ENCODE results near the genes UBR1 and SPG11.

DNA sequence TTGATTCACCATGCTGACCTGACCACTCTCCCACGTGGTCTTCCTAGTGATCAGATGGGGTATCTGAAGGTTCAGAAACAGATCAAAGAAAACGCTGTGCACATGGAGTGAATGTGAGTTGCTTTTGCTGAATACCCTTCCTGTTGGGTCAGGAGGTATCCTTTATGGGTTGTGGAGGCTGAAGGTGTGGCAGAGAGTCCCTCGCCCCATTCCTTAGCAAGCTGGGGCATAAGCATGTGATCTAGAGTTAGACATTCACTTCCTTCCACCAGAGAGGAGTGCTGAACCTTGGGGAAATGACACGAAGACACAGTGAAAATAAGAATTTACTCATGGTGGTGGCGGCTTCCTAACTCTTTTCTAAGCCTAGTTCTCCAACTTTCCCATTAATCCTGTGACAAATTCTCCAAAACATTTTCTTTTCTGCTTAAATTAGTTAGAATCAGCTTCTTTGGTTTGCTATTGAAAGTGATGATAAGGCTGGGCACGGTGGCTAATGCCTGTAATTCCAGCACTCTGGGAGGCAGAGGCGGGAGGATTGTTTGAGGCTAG, 27.9 kb upstream of the SPTBN5 start:
- RRBS: no CpG with 5 or more reads among the region's 7 CpGs

DNA sequence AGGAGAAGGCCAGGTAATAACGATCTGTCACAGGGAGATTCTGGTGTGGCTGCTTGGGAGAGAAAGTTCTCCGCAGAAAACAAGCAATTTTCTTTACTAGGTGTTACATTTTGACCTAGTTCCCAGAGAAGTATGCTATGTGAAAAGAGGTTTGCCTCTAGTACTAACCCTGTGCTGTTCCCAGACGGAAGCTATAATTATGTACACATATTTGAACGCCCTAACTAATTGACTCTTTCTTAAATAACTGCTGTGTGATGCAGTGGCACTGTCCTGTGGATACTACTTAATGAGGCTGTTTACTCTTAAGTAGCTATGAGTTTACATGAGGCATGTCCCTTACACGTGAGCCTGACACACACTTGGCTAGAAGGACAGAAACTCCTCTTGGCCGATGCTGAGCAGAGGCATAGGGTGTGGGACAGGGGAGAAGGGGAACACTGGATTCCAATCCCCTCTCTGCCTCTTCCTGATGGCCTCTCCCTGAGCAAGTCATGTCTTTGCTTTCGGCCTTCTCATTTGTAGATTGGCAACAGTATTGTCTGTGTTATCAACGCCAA, 21.9 kb downstream of the EHD4 start:
- RRBS: no CpG with 5 or more reads among the region's 8 CpGs

DNA sequence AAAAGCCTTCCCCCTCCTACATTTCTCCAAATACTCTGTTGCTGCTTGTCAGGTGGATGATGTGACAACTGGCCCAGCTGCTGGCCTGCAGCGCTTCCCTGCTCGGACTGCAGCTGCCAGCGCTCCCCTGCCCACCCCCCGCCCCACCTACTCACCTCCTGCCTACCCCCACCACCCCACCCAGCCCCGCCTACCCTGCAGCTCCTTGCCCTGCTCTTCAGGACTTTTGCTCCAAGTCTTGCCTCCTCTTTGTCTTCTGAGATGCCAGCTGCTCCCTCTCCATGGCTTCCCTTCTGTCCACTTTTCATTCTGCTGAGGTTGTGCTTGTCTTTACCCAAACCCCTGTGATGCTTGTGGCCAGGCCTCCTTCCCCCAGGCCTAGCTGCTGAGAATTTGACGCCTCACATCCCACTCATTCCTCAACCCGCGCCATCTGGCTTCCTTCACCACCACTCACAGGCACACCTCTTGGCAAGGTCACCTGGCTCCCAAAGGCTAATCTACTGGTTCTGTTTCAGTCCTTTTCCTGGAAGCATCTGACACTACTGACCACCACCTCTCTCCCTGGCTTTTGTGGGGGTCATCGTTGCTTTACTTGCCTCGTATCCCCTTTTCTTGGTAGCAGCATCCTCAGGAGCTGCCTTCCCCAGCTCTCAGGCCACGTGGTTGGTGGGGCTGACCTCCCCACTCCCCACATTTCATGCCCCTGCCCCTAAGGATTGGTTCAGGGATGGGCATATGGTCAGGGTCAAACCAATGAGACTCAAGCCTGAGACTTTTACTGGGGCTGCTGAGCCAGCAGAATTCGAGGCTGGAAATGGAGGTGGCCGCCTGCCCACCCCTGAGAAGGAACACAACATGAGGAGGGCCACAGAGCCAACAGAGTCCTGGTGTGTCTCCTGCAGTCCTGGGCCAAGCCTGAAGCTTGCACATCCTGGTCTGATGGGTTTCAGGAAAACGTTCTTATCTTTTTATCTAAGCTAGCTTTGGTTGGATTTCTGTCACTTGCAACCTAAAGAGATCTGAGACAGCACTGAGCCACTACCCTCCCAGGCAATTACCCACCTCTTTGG, 6.2 kb downstream of the EHD4 start:
- RRBS: no CpG with 5 or more reads among the region's 14 CpGs

DNA sequence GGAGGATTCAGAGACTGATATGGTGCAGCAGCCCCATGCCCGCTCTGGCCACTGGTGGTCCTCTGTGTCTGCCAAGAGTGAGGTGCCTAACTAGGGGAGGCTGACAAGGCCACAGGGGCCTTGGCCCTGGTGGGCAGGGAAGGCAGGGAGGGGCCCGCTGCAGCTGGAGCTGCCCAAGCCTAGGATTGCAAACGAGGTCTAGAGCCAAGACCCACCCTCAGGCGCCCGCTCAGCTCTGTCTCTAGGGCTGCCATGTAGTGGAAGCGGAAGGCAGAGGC, 11.4 kb downstream of the PLA2G4D start:
- RRBS: no CpG with 5 or more reads among the region's 6 CpGs

DNA sequence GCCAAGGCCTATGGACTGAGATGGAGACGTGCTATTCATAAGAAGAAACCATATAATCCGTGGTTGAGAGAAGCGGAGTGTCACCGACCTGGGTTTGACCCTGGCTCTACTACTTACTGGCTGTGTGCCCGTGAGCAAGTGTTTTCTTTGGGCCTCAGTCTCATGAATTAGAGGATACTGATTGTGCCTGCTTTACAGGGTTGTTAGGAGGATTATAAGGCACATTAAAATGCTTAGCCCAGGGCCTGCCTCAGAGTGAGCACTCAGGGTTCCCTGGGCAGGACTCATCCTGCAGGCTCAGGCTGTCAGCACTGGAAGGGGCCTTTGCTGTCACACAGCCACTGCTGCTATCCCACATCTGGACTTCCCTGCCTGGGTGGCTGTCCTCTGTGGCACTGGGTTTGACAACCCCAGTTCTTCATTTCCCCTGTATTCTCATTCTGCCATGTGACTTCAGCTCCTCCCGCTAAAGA, 4.7 kb downstream of the PLA2G4F start:
- RRBS: no CpG with 5 or more reads among the region's 6 CpGs

- RRBS: no CpG with 5 or more reads among the region's 3 CpGs
These were observed 19.5 kb upstream of the VPS39 start for GRCh38 chr15:42227665-42227934.

GRCh38 chr15:42331293-42331682, 28.0 kb upstream of the CAPN3 start:
- RRBS: no CpG with 5 or more reads among the region's 2 CpGs

GRCh38 chr15:42736058-42736837, 680 bp downstream of the CDAN1 start:
- RRBS: 2% methylated on average over 36 of the region's 64 CpGs

GRCh38 chr15:43105784-43106558, at the start of gene UBR1:
UBR1 (minus strand) TSS chr15:43106038.
- RRBS: under 1% methylated on average over 9 of the region's 36 CpGs

- RRBS: no CpG with 5 or more reads among the region's 1 CpG
These were observed 7.7 kb downstream of the ADAL start for GRCh38 chr15:43338120-43338548.

GRCh38 chr15:43352811-43353152, 18.1 kb downstream of the ZSCAN29 start:
- RRBS: no CpG with 5 or more reads among the region's 1 CpG

GRCh38 chr15:43817075-43817683, 7.3 kb downstream of the MFAP1 start:
- RRBS: no CpG with 5 or more reads among the region's 8 CpGs

GRCh38 chr15:43913384-43913939, 86.7 kb downstream of the WDR76 start:
- RRBS: no CpG with 5 or more reads among the region's 3 CpGs

- RRBS: 3% methylated on average over 21 of the region's 63 CpGs
These were observed 893 bp downstream of the FRMD5 start for GRCh38 chr15:44193823-44194932.

DNA sequence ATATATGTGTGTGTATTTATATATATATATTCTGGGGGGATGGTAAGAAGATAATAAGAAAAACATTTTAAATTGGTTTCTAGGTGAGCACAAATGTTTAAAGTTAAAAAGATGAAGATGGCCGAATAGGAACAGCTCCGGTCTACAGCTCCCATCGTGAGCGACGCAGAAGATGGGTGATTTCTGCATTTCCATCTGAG, 36.7 kb upstream of the GOLM2 start:
- RRBS: no CpG with 5 or more reads among the region's 5 CpGs

DNA sequence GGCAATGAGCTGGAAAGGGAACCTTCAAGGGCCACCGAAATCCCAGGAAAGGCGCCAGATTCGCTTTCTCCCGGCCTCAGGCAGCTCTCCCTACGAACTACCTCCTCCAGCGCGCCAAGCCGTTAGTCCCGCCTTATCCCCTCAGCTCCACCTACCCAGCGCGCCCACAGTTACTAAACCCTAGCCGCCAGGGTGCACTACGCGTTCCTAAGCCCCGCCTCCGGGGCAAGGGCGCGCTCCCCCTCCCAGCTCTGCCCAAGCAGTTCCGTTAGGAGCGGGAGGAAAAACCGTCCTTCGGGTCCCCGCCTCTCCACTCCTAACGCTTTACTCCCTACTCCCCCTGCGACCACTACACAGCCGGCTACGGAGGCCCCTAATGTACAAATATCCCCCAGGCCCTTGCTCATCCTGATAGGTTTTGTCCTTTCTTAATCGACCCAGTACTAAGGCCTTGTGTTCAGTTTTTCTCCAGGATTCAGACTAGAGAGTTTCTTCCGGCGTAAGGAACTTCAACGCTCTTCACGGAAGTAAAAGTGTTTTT, 405 bp upstream of the CTDSPL2 start:
- RRBS: no CpG with 5 or more reads among the region's 32 CpGs

DNA sequence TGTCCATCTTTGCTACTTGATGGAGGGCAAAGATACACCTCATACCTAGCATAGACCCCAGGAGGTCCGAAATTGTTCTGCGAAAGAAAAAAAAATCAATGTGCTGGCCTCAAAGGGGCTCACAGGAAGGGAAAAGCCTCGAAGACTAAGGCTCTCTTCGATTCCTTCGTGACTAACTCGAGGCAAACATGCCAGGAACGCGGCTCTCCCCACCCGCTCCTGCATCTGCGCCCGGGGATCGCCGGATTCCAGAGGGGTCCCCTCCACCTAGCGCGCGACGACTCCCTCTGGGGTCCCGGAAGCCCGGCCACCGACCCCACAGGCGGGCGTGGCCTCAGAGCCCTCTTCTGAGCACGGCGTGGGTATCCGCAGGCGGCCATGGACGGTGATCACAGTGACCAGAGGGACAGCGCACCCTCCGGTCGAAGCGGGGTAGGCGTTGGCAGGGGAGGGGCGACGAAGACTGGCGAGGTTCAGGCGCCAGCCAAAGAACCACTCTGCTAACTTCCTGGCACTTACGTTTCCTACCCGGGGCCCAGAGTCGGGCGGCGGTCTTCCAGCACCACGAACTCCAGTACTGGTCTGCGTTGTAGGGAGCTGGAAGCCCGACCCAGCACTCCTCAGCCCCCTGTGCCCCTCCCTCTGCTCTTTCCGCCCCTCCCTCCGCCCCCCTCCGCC, 526 bp upstream of the EIF3J start:
- RRBS: 1% methylated on average over 13 of the region's 47 CpGs

DNA sequence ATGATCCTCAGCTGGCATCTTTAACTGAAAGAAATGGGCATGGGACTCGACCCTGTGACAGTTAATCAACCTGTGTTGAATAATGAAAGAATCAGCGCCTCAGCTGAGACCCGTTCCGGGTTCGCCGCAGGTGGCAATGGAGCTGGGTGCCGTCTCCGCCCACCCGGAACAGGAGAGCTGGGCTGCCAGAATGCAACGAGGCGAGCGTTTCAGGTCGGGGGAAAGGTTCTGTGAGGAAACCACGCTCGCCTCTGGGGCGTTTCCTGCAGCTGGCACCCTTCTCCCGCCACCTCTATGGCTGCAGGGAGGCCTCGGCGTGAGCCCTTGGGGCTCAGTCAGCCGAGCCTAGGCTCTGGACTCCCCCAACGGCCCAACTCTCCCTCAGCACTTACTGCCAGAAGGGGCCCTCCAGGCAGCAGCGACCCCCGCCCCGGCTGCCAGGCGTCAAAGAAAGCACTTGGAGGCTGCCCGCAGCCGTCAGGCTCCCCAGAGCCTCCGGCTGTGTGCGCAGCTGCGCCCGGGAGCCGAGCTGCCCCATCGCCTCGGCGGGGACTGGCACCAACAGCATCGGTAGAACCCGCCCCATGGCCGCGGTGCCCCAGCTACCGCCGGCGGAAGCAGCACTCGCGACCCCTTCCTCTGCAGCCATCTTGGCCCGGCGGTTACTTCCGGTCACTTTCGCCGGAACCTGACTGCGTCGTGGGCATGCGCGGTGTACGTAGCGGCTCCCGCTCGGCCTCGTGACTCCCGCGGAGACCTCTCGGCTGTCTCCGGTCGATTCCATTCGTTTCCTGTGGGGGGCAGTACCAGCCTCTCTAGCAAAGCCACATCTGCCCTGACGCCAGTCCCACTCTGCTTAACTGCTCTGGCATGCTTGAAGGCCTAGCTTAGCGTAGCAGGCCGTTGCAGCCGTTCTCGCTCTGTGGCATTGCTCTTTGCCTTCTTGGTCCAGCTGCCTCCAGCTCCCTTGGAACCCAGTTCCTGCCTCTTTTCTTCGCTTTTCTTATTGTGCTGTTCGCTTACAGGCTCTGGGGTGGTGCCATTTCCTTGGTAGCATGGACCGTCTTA, at the start of gene SPG11:
Gene SPG11, minus strand, starts transcription at position 664 of the 1,068 bp plus-strand sequence.
- RRBS: 11% methylated on average over 35 of the region's 72 CpGs

- RRBS: no CpG with 5 or more reads among the region's 1 CpG
These were observed 2.1 kb downstream of the B2M start for GRCh38 chr15:44713298-44713980.

- RRBS: no CpG with 5 or more reads among the region's 14 CpGs
These were observed 3.1 kb downstream of the SHF start for GRCh38 chr15:45184251-45185406.